ENCODE data around the gene ESYT2.

DNA sequence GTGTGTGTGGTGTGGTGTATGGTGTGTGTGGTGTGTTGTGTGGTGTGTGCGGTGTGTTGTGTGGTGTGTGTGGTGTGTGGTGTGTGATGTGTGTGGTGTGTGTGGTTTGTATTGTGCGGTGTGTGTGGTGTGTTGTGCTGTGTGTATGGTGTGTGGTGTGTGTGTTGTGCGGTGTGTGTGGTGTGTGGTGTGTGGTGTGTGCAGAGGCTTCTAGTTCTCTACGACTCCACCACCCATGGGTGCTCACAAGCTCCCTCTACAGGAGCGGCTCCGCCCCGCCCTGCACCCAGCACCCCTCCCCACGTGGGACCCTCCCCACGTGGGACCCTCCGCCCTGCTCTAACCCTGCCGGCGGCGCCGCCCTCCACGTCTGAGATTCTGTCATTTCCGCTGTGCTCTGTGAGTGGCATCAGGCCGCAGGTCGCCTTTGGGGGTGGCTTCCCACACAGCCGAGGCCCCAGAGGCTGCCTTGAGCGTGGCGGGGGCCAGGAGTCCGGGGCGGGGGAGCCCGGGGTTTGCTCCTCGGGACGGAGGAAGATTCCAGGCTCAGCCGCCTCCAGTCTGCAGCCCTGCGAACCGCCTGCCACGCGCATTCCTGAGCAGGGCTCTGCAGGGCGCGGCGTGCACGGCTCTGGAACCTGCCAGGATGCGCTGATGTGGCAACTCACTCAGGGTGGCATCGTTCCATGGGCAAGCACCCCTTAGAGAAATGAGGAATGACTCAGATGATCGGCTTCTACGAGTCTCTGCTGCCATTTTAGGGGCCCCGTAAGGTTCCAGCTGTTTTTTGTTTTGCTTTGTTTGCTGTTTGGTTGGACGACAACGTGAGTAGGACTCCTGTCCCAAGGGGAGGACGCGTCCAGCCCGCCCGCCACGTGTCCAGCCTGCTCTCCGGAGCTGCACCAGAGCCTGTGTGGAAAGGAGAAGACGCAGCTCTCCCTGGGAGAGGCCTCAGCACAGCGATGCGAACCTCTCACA, 36.9 kb upstream of the DNAJB6 start:
- PRO-cap, result no peak

DNA sequence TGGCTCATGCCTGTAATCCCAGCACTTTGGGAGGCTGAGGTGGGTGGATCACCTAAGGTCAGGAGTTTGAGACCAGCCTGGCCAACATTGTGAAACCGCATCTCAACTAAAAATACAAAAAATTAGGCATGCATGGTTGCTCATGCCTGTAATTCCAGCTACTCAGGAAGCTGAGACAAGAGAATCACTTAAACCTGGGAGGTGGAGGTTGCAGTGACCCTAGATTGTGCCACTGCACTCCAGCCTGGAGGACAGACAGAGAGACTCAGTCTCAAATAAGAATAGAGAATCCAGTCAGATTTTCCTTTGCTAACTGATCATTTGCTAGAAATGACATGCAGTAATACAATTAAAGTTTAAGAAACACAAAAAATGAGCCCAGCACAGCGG, 2.5 kb upstream of the DNAJB6 start:
- PRO-cap, result no peak

- PRO-cap, result bidirectional peak, plus-strand start at chr7:157356305, minus-strand start at chr7:157356312
Observed at GRCh38 chr7:157355965-157356747, 19.4 kb downstream of the DNAJB6 start.

DNA sequence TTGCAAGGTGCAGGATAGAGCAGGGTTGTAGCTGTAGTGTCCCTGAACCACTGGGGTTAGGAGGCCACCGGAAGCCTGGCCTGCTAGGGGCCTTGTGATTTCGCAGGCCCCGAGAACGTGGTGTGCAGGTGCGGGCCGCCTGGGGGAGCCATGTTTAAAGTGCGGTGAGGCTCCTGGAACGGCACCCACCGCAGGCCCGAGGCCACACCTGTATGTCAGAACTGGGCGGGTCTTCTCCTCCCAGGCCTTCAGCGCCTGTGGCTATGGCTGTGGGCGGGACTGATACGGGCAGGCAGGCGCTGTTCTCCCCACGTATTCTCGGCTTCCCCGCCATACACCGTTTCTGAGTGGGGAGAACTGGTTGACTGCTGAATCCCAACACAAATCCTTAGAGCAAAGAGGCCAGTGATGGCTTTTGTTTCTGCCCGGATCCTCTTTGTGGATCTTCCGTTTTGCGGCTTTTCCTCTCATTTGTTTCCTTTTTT, 74.8 kb downstream of the DNAJB6 start:
- PRO-cap, result unidirectional peak, plus-strand start at position 134 of the sequence

DNA sequence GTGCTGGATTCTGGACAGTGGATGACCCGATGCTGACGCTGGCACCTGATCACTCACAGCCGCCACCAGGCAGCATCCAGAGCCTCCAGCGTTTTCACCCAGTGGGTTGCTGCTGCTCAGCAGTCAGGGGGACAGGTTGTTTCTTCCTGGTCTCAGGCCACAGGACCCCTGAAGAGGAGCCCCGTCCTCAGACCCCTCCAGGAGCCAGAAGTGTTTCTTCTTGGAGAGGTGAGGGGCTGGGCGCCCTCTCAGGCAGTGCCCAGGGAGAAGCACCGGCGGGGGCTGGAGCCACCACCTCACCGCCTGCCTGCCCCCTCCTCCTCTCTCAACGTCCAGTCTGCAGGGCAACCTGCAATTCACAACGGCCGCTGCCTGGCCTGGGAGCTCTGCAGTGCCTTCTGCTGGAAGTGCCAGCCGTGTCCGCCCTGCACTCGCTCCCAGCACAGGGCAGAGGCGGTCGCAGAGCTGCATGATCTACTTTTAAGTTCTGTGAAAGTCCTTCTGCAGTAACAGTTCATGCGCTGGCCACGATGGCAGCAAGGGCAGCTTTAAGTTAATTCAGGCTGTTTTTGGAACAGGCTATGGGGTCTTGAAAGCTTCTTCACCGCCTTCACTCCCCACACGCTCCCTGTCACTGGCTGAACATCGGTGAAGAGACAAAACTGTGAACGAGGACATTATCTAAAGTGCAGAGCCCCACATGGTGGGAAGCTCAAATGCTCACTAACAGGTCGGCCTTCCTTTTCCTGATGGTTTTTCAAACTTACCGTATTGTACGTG, 504.0 kb downstream of the DNAJB6 start:
- PRO-cap, result no peak

DNA sequence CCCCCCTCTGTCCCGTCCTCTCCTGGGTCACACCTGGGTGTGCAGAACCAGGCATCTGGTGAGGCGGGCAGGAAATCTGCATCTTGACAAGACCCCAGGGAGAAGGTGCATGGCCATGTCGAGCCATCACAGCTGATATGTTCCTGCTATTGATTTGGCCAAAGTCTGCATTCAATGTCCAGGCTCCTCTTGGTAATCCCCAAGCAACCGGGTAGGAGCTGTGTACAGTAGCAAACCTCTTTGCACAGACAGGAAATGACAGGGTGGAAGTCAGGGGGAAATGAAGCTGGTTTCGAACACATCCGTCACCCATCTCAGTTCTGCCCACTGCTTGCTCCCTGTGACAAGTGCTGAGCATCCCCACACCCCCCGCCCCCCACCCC, 554.2 kb downstream of the DNAJB6 start:
- PRO-cap, result no peak

- PRO-cap, result no peak
Observed at GRCh38 chr7:157906018-157906400, 569.2 kb downstream of the DNAJB6 start.

GRCh38 chr7:158467462-158468136, 120.0 kb downstream of the PTPRN2 start:
- PRO-cap, result no peak

GRCh38 chr7:158473286-158473722, 114.3 kb downstream of the PTPRN2 start:
- PRO-cap, result no peak

GRCh38 chr7:158631842-158632221, 44.2 kb upstream of the PTPRN2 start:
- PRO-cap, result no peak

GRCh38 chr7:158742334-158742621, 37.7 kb upstream of the NCAPG2 start:
- PRO-cap, result no peak

GRCh38 chr7:158779660-158780469, 49.4 kb downstream of the ESYT2 start:
- PRO-cap, result no peak

DNA sequence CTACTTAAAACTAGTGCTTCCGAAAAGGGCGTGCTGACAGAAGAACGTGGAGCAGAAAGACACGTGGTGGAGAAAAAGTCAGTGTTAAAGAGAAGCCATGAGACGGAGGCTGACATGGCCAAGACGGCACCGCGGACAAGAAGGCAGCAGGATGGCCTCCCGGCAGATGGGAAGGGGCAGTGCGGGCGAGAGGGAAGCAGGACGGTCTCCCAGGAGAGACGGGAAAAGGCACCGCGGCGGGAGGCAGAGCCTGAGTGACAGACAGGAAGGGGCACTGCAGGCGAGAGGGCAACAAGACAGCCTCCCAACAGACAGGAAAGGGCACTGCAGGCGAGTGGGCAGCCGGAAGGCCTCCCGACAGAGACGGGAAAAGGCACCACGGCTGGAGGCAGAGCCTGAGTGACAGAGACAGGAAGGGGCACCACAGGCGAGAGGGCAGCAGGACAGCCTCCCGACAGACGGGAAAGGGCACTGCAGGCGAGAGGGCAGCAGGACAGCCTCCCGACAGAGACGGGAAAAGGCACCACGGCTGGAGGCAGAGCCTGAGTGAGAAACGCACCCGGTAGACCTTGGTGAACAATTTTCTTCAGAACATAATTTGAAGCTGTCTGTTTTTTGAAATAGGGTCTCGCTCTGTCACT, 32.6 kb downstream of the ESYT2 start:
- PRO-cap, result no peak

- PRO-cap, result no peak
Observed at GRCh38 chr7:158811173-158812158, 17.8 kb downstream of the ESYT2 start.

- PRO-cap, result no peak
Observed at GRCh38 chr7:158824715-158825562, 4.4 kb downstream of the ESYT2 start.

- PRO-cap, result unidirectional peak, plus-strand start at chr7:158828036; unidirectional peak, plus-strand start at chr7:158828189
Observed at GRCh38 chr7:158827909-158828553, 1.3 kb downstream of the ESYT2 start.

GRCh38 chr7:158829092-158829585, at the start of gene ESYT2:
Gene ESYT2, minus strand, starts transcription at chr7:158829509.
- PRO-cap, result bidirectional peak, plus-strand start at chr7:158829746, minus-strand start at chr7:158829509

GRCh38 chr7:158937605-158938339, 81.4 kb downstream of the DYNC2I1 start:
- PRO-cap, result no peak

DNA sequence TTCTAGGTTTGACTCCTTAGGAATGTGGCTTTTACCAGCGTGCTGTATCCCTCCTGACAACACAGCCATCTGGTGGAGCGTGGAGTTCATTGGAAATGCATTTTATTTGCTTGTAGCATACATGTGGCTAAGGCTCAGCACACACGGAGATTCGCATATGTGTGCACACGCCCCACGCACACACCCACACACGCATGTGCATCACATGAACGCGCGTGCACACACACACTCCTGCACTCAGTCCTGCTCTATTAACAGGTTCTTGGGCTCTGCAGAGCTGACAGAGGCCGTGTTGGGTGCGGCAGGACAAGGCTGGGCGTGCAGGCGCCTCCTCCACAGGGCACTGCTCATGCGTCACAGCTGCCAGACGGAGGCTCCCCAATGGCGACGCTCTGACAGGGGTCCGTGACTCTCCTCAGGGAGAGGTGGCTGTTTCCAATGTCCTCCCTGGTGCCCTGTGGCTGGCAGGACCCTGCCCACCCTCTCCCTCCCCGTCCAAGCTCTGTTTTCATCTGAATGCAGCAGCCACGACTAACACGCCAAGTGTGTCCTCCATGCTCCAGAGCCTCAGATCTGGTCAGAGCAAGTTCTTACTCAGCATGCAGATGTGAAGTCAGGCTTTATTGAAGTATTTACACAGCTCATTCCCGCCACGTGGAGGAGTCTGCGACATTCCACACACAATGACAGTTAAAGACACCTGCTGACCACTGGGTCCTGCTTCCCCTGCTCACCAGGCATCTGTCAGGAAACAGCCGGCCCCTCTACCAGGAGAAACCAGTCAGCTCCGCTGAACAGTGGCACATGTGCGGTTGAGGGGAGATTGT, 116.9 kb downstream of the VIPR2 start:
- PRO-cap, result no peak

DNA sequence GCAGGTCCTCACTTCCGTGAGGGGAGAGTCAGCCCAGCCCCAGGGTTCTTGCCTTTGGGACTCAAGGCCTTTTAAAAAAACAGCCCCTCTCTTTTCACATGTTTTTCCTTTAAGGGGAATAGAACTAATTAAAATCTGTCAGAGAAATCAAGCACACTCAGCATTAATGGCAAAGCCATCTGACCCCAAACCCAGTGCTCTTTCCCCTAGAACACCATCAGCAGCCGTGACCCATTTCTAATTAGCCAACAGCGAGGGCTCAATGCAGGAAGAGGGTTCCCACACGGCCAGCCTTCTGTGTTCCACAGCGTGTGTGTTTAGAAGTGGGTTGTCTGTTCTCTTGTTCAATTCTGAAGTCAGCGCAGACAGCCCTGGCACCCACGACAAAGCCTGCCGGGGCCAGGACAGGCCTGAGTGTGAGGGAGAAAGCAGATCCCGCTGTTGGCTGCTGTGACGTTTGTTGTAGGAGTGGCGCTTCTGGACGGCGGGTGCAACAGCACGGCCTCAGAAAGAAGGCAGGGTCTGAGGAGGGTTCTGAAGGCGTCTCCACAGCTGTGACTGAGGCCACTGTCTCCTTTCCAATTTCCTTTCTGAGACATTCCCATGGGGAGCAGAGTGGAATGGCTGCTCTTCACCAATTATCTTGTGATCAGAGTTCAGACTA, 76.3 kb downstream of the VIPR2 start:
- PRO-cap, result bidirectional peak, plus-strand start at position 518 of the sequence, minus-strand start at position 450 of the sequence